Endodermal cell (in vitro differentiated cells): Measurements from ENCODE around the genes C5orf15 and CDKN2AIPNL.

DNA sequence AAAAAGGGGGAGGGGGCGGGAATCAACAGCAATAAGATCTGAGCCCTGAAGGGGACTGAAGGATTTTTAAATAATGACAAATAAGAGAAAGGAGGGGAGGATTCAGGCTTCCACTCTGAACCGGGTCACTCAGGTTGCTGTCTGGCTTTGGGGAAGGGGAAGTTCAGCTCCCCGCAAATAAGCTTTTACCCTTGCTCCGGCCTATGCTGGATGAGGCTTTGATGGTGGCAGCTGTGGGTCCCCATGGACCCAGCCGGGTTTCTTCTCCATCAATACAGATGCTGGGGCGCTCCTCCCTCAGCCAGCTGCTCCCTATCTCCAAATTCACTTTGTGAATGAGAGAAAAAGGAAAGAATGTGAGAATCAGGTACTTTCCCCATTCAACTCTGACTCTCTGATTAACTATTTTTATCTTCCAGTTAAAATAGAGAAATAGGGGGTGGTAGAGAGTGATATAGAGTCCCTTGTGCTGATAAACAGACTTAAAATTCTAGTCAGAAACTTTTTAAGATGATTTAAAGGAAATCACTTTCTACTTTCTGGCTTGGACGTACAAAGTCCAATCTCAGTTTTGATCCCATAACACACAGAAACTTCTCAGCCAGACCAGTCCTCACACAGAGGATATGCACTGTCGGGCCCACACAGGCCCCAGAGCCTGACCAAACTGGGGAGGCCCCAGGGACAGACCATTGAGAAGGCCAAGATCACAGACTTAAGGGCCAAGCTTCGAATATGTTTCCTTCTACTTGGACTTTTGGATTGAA, 39.6 kb downstream of the C5orf15 start:
- PRO-cap: no peak

DNA sequence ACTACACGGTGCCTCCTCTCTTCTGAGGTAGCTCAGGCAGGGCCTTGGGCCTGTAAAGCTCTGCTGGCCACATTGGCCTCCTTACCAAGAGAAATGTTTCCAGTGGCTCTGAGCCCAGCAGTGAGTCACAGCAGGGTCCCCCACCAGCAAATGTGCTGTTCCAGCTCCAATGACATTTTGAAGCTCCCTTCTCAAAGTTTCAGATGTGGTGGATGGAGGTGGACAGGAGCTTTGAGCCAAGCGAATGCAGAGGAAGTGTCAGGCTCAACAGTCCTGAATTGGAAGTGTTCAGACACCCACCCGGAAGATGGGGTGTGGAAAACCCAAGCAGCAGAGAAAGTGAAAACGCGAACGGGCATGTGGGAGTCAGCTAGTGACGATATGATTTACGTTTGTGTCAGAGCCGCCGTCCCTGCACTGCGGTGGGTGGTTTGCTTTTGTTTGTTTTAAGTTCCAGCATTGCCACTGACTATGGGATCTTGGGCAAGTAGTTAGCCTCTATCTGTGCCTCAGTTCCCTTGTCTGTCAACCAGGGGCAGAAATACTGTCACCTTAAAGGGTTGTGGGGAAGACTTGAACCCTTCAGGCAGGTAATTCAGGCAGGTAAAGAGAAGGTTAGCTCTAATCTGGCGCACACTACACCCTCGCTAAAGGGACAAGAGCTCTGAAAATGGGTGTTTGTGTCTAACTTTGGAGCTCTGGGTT, 38.2 kb downstream of the C5orf15 start:
- PRO-cap: no peak

GRCh38 chr5:133952951-133953343, 15.5 kb downstream of the C5orf15 start:
- PRO-cap: no peak

DNA sequence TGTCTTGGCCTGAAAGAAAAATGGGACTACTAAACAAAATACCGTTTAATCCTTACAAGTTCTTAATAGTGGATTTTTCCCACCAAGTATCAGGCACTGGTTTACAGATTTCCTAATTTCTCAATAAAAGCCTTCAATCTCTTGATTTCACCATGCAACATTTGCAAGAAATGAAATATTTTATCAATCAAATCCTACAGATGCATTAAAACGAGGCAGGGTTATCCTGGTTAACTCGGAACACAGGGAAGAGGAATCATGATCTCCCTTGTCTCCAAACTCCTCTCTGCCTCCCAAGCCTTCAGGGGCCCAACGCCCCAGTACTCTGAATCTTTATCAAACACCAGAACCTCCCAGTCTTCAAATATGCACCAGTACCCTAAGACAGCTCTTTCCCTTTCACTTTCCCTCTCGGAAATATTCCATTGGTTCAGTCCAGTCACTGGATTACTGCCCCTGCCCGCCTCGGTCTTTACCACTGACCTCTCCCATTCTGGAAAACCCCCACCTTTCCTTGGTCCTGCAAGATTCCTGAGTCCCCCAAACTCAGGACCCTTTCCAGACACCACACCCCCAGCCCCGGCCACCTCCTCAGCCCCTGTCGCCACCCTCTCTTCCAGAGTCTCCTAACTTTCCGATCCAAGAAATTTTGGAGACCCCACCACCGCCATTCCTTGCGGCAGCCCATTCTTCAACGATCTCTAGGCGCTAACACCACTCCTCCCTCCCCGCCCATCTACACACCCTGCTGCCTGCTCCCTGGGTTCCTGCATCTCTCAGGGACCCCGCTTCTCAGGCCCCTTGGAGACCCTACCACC, 765 bp downstream of the C5orf15 start:
- PRO-cap: bidirectional peak, plus-strand start at position 717 of the sequence, minus-strand start at position 480 of the sequence

- PRO-cap: bidirectional peak, plus-strand start at chr5:133968774, minus-strand start at chr5:133968625
These were observed at the start of gene C5orf15 for GRCh38 chr5:133968269-133969095. C5orf15 (minus strand) TSS chr5:133968625.

DNA sequence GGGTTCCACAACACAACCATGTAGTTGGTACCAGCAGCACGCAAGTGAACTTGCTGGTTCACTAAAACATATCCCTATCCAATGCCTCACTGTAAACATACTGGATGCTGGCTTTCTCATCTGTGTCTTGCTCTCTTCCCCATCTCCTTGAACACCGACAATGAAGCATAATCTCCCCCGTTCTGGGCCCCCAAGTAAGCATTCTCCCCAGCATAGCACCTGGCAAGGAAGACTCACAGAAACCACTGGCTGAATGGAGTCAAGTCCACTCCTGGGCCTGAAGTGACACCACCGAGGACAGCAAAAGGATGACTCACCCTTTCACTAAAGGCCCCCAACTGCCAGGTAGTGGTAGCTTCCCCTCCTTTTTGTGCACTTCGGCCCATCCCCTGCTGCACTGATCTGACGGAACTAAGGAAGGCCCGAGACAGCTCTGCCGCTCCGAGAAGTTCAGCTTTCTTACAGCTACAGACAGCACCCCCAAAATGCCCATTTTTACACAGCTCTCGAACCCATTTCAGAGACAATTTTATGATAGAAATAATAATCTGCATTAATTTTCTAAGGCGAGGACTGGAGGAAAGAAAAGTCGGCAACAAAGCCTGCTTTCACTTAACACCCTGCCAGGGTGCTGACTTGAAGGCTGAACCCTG, 9.4 kb downstream of the VDAC1 start:
- PRO-cap: no peak

GRCh38 chr5:134003426-134003798, 1.4 kb downstream of the VDAC1 start:
- PRO-cap: no peak

- PRO-cap: no peak
These were observed 54.2 kb upstream of the VDAC1 start for GRCh38 chr5:134058937-134059481.

DNA sequence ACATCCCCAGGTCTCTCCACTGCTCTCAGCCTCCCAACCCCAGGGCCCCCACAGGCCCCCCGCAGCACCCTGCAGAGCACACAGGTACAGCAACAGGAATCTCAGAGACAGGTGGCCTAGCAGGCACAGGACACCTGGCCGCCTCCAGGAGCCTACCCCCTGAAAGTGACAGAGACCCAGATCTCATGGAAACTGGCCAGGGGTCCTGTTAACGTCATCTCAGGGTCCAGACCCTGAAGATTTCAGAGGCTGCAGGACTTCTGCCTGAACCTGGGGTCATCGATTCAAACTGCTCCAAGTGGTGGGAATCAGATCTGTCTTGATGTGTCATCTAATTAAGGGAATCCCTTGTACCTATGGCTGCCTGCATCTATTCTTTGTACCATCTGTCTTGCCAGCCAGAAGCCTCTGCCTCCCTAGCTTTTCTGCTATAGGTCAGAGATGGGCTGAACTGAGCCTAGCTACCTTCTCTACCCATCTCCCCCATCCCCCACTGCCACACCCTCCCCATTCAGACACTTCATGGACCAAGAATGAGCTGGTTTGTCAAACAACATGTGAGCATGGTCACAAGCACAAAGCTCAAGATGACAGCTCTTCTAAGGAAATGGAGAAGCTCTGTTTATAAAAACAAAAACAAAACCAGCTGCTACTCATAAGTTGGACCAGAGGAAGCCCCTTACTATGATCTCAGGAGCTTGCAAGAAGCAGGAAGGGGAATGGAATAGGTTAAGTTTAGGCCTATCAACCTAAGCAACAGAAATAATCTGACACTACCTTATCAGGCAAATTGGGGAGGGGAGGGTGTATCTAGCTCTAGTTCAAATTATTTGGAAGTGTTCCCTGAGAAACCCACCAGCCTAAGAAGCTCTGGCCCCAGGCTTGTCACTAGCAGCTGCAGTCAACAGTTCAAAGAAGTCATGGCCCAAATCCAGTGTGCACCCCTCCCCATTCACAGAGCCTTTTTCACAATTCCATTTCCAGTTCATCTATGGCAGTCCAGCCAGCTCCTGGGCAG, 30.0 kb downstream of the SKP1 start:
- PRO-cap: no peak

DNA sequence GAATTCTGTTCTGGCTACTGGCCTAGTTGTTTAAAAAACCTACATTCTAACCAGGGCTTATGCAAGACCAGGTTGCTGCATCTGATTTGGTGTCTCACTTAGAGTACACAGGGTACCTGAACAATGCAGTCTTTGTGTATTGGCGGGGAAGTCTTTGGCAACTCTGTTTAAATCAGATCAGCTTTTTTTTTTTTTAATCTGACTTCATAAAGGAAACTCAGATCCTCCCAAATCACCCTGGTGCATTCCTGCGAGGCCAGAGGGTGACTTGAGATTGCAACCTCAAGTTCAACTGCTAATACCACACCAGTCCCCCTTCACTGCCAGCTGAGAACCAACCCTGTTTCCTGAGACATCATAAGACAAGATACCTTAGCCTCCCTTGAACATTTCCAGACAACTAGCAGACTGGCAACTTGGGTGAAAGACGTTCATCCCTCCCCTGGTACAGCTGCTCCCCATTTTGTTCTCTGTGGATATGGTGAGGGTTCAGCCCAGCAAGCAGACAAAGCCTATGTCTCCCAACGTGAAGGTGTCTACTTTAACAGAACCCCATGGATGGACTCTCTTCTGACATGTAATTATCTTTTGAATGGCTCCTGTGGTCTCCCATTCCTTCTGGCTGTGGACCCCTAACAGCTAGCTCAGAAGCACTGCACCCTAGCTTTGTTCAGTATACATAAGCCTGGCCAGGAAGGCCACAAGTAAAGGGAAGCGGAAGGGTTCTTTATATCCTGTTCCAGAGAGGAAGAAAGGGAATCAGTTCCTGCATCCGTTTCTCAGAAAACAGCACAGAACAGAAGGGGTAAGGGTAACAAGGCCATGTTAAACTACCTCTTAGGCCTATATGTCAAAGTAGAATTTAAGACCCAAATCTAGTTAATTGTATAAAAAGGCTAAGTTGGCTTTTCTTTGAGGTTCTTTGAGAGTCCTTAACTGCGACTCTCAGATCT, 26.8 kb downstream of the SKP1 start:
- PRO-cap: no peak

DNA sequence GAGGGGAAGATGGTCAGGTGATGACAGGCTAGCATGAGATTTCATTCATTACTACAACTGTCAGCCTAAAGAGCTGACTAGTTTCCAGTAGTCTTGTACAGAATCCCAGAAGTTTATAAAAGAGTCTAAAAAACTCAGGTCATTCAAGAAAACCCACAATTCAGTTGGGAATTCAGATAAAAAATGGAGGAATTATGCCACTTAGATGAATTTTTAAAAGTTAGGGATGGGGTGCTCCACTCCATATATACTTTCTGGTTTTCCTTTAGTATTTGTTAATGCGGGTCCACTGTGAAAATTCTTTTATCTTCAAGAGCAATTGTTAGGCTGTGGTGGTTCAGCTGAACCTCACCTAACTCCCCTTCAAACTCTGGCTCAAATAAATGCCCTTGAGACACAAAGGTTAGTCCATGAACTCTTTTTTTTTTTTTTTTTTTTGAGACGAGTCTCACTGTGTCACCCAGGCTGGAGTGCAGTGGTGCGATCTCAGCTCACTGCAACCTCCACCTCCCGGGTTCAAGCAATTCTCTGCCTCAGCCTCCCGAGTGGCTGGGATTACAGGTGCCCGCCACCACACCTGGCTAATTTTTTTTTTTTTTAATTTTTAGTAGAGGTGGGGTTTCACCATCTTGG, 13.2 kb upstream of the SKP1 start:
- PRO-cap: no peak

GRCh38 chr5:134200197-134201202, 23.8 kb upstream of the SKP1 start:
- PRO-cap: no peak

- PRO-cap: unidirectional peak, plus-strand start at chr5:134411664; bidirectional peak, plus-strand start at chr5:134412008, minus-strand start at chr5:134411881
These were observed at the start of gene CDKN2AIPNL for GRCh38 chr5:134411345-134412267. CDKN2AIPNL (minus strand) TSS chr5:134411881.

DNA sequence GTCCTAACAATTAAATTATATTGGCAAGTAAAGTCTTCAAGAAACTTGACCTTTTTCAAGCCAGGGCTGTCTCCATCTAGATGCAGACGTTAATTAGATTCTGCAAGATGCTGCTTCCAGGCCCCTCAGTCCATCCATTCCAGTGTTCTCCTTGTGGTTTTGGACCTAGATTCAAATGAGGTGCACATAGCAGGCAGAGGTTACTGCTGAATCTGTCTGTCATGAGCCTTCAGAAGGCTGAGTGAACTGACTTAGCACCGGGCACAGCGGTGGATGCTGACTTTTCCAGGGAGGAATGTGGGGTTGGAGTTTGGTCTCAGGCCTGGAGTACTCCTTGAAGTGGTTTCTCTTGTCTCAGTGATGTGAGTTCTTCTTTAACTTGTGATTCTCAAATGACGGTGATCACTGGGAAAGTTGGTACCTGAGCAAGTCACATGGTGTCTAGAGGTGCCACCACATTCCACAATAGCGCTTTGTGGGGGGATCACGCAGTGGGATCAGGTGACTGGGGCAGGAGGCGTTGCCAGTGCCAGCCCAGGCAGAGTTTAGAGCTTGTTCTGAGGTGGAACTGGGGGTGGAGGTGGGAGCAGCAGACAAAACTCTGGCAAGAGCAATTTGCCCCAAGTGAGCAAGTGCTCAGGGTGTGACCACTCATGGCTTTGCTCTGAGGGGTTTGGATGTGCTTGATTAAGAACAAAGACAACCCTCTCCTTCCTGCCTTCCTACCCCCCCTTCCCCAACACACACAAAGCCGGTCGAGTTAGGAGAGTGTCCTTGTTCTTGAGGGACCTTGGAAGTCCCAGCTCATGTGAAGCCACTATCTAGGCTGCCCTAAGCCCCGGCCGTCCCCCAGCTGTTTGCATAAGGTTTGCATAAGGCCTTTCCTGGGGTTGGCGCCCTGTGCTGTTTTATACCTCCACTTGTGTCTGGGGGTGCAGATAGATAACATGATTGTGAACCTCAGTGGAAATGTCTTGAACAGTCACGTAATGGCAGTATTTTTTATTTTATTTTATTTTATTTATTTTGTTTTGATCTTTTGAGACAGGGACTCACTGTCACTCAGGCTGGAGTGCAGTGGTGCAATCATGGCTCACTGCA, 25.1 kb downstream of the JADE2 start:
- PRO-cap: no peak

GRCh38 chr5:134577774-134578117, 52.3 kb downstream of the JADE2 start:
- PRO-cap: no peak

DNA sequence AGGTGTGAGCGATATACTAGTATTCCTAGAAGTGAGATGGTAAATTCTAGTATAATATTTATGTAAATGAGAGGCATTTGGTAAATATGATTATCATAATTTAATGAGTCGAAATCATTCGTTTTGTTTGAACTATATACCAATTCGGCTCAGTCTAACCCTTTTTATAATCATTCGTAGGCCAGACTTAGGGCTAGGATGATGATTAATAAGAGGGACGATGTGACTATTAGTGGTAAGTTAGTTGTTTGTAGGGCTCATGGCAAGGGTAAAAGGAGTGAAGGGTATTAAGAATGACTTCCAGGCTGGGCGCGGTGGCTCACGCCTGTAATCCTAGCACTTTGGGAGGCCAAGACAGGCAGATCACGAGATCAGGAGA, 23.3 kb downstream of the PCBD2 start:
- PRO-cap: unidirectional peak, minus-strand start at position 149 of the sequence

- PRO-cap: no peak
These were observed 30.6 kb downstream of the PCBD2 start for GRCh38 chr5:134935568-134935956.

DNA sequence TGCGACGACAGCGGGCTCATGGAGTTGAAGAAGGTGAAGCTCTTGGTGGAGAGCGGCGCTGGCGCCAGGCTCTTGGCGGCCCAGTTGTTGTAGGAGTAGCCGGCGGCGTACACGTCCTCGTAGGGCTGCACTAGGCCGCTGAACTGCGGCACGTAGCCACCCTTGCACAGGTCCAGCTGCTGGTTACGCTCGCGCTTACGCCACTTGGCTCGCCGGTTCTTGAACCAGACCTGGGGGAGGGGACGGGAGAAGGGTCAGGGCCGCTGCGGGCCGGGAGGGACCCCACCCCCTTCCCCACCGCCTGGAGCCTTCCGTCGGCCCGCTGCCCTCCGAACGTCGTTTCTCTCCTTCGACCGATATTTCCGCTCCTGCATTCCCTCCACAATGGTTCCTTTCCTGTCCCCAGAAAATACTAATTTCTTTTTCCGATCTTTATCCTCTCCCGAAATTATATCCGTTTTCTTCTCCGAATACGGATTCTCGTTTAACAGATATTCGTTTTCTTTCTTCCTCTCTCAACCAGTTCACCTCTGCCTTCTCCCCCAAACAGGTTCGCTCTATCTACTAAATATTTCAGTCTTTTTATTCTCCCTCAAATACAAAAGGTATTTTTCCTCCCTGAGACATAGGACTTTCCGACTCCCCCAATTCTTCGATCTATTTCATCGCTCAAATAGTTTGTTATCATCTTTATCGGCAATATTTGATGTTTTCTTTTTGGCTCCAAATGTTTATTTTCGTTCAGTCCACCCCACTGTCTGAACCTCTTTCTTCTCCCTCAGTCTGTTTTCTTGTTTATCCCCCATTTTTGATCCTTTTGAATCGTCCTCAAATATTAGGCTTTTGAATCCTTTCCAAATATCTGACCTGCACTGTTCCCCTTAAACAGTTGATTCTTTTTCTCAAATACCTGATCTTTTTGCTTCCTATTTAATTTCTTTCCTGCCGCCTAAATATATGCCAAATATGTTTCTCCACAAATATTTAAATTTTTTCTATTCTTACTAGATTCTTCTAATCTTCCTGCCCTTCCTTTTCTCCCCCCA, 4.6 kb downstream of the PITX1 start:
- PRO-cap: no peak

DNA sequence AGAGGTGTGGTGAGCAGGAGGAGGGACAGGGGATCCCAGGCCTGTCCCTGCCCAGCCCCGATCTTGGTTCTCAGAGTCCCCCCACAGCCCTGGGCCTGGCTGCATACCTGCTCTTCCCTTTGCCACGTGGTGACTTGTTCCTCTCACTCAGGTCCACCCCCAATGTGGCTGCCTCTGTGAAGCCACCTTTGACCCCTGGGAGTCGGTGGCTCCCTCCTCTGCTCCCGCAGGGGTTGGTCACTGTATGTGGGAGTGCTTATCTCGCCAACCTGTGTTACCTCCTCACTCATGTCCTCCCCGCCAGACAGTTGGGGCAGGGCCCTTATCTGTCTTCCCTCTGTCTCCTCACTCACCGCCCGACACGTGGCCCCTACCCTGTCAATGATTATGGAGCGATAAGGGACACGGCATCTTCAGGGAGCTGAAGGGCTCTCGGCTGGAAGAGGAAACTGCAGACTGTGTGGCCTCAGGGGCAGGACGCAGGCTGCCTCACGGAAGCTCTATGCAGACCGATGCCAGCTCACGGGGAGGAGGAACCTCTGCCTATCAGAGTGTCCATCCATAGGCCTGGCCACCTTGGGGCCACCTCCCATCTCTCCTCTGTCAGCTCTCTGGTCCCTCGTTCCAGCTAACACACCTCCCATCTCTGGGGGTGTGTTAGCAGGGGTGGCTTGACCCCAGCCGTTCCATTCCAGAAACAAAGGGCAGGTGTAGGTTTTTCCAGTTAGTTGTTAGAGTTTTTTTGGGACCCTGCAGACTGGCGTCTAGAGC, 100.1 kb upstream of the PITX1 start:
- PRO-cap: no peak

- PRO-cap: no peak
These were observed 156.8 kb downstream of the MACROH2A1 start for GRCh38 chr5:135241860-135242935.